Measurements from ENCODE around the genes TYRP1 and LURAP1L.

GRCh38 chr9:6681837-6682060 lies 36.2 kb upstream of the GLDC start:
- RAMPAGE, long total RNA: no peak
- RRBS: no CpG with 5 or more reads among the region's 11 CpGs

DNA sequence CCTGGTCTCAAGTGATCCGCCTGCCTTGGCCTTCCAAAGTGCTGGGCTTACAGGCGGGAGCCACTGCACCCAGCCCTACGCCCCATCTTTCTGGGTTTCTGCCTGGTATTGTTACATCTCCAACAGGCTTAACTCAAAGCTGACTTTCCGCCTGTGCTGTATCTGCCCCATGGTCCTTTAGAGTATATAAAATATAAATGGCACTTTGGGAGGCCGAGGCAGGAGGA lies 36.4 kb upstream of the GLDC start:
- RAMPAGE, long total RNA: no peak
- RRBS: no CpG with 5 or more reads among the region's 5 CpGs

- RAMPAGE, long total RNA: no peak
- RRBS: 93% methylated on average over 4 of the region's 12 CpGs
Measured at GRCh38 chr9:7103433-7104274, 345.9 kb downstream of the KDM4C start.

- RAMPAGE, long total RNA: no peak
- RRBS: no CpG with 5 or more reads among the region's 1 CpG
Measured at GRCh38 chr9:8058243-8058442, 258.6 kb upstream of the DMAC1 start.

DNA sequence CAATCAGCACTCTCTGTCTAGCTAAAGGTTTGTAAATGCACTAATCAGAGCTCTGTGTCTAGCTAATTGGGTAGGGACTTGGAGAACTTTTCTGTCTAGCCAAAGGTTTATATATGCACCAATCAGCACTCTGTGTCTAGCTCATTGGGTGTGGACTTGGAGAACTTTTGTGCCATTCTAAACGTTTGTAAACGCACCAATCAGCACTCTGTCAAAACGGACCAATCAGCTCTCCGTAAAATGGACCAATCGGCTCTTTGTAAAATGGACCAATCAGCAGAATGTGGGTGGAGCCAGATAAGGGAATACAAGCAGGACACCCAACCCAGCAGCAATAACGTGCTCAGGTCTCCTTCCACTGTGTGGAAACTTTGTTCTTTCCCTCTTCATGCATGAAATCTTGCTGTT lies 298.6 kb upstream of the PTPRD start:
- RAMPAGE, long total RNA: no peak
- RRBS: no CpG with 5 or more reads among the region's 6 CpGs

DNA sequence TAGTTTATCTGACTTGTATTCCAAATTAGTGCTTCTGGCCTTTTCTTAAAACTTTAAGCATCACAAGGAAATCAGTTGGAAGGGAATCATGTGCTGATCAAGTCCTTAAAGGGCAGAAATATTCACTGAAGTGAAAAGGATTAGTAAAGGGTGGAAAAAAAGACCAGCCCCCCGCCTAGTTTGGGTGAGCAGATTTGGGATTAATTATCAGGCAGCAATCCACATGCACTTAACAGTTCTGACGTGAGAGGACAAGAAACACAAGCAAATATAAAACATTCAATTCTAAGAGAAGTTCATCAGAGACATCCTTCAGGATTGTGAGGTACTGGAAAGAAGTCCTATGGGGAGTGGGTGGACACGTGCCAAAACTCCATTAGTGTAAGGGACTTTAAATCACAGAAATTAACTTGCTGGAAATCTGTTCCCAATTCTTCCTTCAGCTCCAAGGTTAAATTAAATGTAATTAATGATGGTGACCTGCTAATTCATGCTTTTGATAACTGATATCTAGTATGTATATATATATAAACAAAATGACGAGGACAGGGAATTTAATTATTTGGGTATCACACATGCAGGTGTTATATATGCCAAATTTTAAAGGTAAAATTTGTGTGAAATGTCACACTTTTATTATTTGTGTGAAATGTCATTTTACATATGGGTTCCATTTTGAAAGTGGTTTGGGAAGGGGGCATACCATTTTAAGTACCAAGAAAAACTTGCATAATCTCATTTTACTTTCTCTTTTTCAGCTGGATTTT lies at the start of gene TYRP1:
TYRP1 (plus strand) TSS at position 232 of the 767 bp plus-strand sequence.
- RAMPAGE, long total RNA: no peak
- RRBS: no CpG with 5 or more reads among the region's 4 CpGs

- RAMPAGE, long total RNA: no peak
- RRBS: no CpG with 5 or more reads among the region's 18 CpGs
Measured at GRCh38 chr9:12774715-12775430, at the start of gene LURAP1L. Gene LURAP1L (plus strand): TSS chr9:12775020.

DNA sequence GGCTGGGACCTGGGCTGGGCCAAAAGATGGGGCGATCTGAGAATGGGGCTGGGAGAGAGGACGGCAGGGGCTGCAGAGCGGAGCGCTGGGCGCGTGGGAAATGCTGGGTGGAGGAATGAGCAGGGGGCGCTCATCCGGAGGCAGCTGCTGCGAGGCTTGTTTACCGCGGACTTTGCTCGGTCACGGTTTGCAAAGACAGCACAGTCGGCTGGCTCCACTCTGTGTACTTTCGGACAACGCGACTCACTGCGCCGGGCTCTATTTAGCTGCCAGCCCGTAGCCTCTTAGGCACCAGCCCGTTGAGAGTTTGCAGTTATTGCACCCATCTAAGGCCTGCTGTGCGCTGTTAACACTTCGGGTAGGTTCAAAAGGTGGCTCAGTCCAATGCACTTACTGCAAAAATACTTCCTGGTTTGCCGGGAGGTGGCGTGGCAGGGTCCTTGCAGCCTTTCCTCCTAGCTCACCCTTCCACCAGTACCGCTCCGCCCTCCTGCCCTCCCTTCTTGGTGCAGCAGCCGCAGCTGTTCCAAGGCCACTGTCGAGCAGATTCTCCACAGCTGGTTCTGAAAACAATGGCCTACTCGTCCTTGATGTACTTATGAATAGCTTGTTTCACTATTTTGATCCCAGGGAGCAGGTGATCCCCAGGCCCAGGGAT lies 1.4 kb downstream of the LURAP1L start:
- RAMPAGE, long total RNA: no peak
- RRBS: 2% methylated on average over 4 of the region's 30 CpGs

- RAMPAGE, long total RNA: no peak
- RRBS: no CpG with 5 or more reads among the region's 3 CpGs
Measured at GRCh38 chr9:12784349-12784943, 9.6 kb downstream of the LURAP1L start.

DNA sequence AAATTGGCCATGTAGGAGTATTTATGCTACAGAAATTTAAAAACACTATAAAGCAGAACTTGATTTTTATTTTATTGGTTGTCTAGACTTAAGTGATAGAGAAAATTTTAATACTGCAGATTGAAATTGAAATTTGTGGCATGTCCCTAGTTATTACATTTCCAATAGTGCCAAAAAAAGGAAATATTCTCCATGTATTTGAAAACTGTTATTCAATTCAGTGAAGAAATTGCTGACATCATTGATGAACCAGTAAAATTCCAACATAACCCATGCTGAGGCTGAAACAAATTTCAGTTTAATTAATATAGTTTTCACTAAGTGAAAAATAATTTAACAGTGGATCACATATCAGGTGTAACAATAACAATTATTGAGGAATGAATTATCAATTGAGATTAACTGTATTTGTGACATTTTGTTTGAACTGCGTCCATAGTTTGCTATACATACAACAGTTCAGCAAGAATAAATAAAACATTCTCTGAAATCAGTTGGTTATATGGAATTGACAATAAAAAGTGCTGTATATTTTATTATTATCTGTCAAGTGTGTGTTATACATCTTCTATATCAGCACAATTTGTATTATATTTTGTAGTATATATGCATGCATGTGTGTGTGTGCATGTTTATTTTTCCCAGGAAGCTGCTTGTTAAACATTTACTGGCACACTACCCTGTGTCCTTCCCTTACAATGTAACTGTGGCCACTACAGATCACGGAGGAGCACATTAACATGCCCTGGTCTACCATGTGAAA lies 38.8 kb downstream of the LURAP1L start:
- RAMPAGE, long total RNA: no peak
- RRBS: no CpG with 5 or more reads among the region's 2 CpGs

GRCh38 chr9:13070445-13071097 lies 208.9 kb downstream of the MPDZ start:
- RAMPAGE, long total RNA: no peak
- RRBS: no CpG with 5 or more reads among the region's 4 CpGs

DNA sequence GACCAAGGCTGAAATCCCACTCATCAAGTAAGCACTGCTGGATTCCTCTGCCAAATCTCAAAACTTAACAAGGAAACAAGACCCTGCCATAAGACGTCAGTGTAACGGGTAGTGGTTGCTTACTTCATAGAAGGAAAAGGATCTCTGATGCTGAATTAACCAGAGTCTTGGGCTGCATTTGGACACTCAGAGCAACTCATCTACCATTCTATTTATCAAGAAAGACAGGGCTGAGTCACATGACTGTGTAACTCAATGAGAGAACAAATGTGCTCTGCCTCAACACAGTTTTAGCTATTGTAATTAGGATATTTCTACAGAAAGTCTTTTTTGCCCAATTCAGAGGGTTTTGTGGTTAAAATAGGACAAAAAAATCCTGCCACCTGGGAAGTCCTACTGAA lies 104.6 kb downstream of the MPDZ start:
- RAMPAGE, long total RNA: no peak
- RRBS: no CpG with 5 or more reads among the region's 2 CpGs

DNA sequence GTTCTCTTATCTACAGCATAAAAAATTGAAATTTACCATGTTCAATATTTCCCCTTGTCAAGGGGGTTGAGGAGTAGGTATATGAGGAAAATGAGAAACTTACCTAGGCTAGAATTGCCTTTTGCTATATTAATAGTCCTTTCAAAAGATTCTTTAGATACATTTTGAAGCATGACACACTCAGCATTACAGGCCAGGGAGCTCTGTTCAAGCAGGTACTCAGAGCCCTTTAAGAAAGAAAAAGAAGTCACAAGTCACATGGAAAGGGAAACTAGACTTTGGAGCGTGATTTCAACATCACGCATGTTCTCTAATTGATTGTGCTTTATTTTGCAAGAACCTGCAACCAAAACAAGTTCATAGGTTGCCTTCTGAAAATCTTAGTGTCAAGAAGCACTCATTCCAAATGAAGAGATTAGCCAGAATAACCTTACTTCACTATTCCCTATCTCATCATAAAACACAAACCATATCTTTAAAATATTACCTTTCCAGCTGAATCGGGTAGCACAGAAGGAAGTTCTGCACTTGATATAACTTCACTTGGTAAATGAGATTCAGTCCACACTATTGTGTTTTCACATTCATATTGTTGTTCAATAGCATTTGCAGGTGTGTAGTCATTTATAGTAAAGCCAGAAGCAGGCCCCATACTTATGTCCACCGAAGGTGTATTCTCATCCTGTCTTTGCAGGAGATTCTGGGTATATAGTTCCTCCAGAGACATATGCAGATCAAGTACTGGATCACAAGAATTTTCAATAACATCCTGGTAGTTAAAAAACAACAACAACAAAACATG lies 103.6 kb downstream of the MPDZ start:
- RAMPAGE, long total RNA: no peak
- RRBS: no CpG with 5 or more reads among the region's 4 CpGs

- RAMPAGE, long total RNA: no peak
- RRBS: no CpG with 5 or more reads among the region's 2 CpGs
Measured at GRCh38 chr9:13267734-13268311, 11.7 kb downstream of the MPDZ start.

DNA sequence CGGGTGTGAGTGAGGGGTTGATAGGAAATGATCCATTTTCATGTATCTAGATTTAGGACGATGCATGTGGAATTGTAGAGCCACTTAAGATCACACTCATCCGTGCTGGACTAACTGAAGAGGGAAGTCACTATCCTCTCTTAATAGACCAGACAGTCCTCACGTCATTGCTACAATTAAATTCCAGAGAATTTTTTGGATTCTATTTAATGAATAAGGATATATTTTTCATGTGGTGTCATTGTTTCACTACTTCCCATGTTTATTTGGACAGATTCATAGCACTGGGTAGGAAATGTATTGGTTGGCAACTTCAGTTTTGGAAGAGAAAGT lies 77.5 kb downstream of the NFIB start:
- RAMPAGE, long total RNA: no peak
- RRBS: no CpG with 5 or more reads among the region's 4 CpGs

GRCh38 chr9:14243179-14243837 lies 70.6 kb downstream of the NFIB start:
- RAMPAGE, long total RNA: no peak
- RRBS: no CpG with 5 or more reads among the region's 4 CpGs

DNA sequence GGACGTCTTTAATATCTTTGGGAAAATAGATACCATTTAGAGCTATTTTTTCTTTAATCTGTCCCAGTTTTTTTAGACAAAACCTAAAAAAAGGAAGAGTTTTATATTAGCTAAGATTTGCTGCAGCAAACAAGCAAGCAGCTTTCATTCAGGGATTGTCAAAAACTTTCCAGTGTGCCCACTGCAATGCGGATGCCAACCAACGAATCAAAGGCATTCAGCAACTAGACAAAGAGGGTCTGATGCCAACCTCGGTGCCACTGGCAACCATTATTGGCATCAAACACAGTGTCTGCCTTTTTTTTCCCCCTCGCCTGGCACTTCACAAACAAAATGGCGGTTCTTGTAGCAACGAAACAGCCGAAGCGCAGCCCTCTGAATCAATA lies 10.5 kb downstream of the NFIB start:
- RAMPAGE, long total RNA: no peak
- RRBS: no CpG with 5 or more reads among the region's 9 CpGs

GRCh38 chr9:14314855-14315881 lies 1.2 kb upstream of the NFIB start:
- RAMPAGE, long total RNA: no peak
- RRBS: 1% methylated on average over 56 of the region's 118 CpGs

DNA sequence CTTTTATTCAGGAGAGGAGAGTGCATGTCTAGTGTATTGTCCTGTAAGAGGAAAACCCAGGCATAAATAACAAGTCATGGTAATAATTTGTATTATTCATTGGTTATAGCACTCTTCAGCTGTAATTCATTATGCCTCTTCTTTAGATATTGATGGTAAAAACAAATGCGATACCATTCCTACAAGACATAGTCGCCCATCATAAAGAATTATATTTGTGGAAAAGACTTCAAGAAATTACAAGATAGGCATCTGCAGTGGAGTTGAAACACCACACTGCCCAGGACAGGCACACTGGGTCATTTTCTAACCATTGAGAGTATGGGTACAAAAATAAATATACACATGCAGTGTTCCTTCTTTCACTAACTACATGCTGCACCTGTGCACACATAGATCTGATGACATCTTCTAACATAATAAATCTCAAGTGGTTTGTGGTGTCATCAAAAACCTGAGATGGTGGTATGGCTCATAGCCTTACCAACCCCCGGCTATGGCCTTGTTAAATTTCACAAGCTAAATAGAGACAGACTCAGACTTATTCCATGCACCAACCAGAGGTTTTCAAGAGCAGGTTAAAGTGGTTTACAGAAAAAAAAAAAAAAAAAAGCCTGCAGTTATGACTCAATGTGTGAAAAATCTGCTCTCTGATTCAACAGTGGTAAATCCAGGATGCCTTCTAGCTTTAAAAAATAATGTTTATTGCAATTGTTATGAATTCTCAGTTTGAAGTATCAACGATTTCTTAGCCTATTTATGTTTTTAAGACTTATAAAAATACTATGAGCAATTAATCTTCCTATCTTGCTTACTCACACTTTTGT lies 12.4 kb upstream of the NFIB start:
- RAMPAGE, long total RNA: no peak
- RRBS: no CpG with 5 or more reads among the region's 4 CpGs

DNA sequence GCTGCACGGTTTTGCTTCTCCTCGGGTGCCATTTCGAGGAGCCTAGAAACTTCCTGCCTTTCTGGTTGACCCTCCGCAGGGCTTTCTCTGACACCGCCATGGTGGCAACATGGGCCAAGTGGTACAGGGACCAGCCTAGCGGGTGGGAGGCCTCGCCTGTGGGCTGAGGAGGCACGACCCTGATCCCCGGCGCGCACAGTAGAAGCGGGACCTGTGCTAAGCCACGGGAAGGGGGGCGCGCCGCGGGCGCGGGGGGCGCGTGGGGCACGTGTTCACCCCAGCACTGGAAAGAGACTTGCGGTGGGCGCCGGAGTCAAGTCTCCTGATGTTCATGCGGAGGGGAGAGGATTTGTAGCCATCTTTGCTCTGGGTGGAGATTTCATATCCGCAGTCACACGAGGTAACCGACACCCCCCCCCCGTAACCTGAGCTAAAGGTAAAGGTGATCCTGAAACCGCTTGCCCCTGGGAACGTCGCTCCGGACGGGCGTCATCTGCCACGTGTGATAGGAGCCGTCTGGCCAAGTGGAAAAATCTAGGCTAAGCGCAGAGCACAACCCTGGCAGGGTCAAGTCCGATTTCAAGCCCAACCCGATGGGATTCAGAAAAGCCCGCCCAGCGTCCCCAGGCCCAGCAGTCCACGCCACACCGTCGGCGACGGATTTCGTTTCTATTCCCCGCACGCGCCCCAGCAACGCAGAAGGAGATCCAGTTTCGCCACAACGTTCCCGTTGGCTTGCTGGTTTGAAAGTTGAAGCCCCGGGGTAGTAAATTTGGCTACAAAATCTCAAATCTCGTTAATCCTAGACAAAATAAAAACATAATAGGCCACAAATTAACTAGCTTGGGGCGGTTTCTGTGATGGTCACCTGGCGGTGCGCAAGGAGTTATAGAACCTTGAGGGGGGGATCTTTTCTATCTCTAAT lies 32.2 kb upstream of the NFIB start:
- RAMPAGE, long total RNA: no peak
- RRBS: no CpG with 5 or more reads among the region's 61 CpGs

All from hepatocyte (in vitro differentiated cells and primary cell).